Ileum (tissue), 1 donor: ENCODE measurements around a stretch of chr9.

DNA sequence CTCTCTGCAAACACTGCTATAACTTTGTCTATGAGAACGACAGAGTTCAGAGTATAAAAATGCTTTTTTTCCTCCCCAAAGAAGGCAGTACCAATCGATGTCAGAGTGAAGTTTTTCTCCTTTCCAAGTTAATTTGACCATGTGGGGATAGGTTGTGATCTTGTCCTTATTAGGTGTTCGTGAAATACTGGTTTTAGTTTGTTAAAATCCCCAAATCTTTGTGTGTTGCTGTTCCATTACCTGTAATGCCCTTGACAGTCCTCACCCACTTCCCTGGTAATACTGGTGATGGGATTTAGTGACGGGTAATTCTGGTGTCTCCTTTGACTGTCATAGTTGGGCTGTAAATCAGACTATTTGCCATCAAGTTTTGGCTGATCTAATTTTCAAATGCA lies 1.4 kb downstream of the RIC1 start:
- PRO-cap = no peak

- PRO-cap = no peak
Observed at GRCh38 chr9:6006663-6007029, 1.6 kb downstream of the KIAA2026 start.

GRCh38 chr9:6068943-6069224 lies 53.5 kb upstream of the RANBP6 start:
- PRO-cap = unidirectional peak, plus-strand start at chr9:6069076

DNA sequence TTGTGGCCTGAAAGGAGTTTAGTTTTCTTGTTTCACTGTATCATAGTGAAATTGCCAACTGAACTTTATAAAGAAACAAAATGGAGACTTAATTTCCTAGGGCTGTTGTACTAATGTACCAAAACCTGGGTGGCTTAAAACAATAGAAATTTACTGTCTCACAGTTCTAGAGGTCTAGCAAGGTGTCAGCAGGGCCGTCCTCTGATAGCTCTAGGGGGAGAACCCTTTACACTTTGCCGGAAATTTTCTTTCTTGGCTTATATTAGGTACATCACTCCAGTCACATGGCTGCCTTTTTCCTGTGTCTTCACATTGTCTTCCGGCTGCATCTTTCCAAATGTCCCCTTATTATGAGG lies 5.7 kb downstream of the UHRF2 start:
- PRO-cap = no peak

- PRO-cap = no peak
Observed at GRCh38 chr9:6562857-6563487, 82.6 kb downstream of the GLDC start.

DNA sequence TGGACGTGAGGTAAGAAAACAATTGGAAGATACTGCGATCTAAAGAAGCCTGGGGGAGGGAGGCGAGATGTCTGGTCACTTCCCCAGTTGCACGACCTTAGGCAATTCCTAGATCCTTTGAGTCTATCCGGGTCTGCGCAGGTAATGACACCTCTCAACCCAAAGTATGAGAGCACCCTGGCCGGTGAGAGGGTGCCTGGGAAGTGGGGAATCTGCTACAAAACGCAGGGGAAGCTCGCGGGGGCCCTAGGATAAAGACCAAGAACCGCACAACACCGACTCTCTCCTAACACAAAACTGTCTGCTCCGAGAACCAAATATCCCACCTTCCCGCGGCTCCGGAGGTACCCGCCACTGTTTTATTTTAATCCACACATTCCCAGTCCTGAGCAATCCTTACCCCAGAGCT lies 1.4 kb downstream of the GLDC start:
- PRO-cap = no peak

- PRO-cap = no peak
Observed at GRCh38 chr9:6644540-6645013, 952 bp downstream of the GLDC start.

- PRO-cap = no peak
Observed at GRCh38 chr9:6672032-6672711, 26.6 kb upstream of the GLDC start.

- PRO-cap = no peak
Observed at GRCh38 chr9:6682061-6682287, 36.4 kb upstream of the GLDC start.

- PRO-cap = no peak
Observed at GRCh38 chr9:6759287-6759725, 1.5 kb downstream of the KDM4C start.

DNA sequence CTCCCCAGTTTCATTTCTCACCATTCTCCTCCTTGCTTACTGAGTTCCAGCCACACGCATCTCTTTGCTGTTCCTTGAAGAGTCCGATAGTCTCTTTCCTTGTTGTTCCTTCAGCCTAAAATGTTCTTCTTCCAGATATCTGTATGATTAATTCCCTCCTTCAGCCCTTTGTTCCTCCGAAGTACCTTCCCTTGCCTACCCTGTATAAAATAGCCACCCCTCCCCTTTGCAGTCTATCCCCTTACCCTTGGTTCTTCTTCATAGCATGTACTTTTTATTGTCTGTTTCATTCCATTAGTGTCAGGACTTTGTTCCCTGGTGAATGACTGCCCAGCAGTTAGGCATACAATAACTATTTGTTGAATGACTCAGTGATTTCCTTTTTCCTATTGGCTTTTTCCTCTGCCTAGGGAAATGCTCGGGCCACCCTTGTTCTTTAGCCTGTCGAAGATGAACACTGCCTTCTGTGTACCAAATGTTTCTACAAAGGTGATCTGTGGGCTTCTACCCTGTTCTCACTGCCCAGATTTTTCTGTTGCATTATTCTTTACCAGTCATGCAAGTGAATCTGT lies 30.3 kb downstream of the KDM4C start:
- PRO-cap = no peak

GRCh38 chr9:7982846-7983329 lies 183.3 kb upstream of the DMAC1 start:
- PRO-cap = no peak

DNA sequence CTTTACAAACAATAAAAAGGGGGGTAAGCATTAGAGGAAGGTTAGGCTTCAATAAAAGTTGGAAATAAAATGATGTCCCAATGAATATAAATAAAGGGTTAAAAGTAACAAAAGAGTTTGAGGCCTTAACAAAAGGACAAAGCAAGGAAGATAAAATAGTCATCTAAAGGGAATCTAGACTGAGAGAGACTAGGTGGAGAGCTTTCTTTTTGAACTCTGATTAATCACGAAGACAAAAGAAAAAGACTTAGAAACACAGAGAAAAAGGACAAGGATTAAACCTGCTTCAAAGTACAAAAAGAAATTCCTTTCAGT lies 813.2 kb downstream of the PTPRD start:
- PRO-cap = no peak

- PRO-cap = no peak
Observed at GRCh38 chr9:12776711-12777073, 1.9 kb downstream of the LURAP1L start.

- PRO-cap = no peak
Observed at GRCh38 chr9:12814244-12814946, 39.6 kb downstream of the LURAP1L start.

GRCh38 chr9:13111915-13112172 lies 167.6 kb downstream of the MPDZ start:
- PRO-cap = no peak

DNA sequence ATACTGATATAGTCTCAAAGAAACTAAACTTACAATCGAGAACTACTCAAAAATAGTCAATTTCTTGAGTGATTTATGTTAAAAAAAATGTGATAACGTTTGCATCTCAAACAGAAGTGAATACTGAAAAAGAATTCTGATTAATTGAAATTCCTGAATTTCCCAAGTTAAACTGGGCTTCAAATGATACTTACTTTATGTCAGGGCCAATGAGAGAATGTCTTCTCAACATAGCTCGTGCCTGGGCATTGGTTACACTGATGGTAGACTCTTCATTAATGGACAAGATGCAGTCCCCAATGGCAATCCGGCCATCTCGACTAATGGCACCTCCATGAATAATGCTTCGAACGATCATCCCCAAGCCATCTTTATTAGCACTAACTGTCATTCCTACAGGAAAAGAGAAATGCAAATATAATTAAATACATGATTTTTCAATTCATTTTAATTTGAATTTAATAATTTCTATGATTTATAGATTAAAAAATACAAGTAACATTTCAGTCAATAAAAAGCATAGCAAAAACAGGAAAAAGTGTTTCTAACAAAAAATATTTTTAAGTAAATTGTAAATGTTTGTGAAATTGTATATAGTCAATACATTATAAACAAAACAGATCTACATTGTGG lies 111.2 kb downstream of the MPDZ start:
- PRO-cap = no peak

DNA sequence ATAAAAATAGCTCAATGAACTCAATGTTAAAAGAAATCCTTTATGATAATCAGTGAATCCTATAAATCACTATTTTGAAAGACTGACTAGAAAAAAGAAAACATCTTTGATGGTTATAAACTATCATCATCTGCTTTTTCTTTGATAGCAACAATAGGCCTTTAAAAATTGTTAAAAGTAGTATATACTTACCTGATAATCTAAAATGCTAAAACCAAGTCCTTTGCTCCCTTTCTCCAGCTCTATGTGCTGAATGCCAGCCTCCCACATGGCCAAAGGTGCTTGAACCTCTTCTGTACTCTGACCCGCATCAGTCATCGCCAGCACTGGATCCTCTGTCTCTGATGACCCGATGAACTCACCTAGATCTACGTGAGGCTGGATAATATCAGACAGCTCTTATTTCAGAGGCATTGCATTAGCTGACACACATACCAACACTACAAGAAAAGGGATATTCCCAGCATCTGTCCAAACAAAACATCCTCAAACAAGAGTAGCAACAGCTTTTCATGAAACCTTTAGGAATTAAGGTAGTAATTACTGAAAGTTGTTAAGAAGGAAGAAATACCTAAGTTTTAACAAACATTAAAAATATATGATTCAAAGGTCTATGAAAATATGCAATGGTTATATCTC lies 89.5 kb downstream of the MPDZ start:
- PRO-cap = no peak

GRCh38 chr9:14180685-14181369 lies 133.1 kb downstream of the NFIB start:
- PRO-cap = no peak

GRCh38 chr9:14315882-14316452 lies 2.0 kb upstream of the NFIB start:
- PRO-cap = no peak